ENCODE measurements around the genes ZNF732, ZNF141, CPLX1 and IDUA.

DNA sequence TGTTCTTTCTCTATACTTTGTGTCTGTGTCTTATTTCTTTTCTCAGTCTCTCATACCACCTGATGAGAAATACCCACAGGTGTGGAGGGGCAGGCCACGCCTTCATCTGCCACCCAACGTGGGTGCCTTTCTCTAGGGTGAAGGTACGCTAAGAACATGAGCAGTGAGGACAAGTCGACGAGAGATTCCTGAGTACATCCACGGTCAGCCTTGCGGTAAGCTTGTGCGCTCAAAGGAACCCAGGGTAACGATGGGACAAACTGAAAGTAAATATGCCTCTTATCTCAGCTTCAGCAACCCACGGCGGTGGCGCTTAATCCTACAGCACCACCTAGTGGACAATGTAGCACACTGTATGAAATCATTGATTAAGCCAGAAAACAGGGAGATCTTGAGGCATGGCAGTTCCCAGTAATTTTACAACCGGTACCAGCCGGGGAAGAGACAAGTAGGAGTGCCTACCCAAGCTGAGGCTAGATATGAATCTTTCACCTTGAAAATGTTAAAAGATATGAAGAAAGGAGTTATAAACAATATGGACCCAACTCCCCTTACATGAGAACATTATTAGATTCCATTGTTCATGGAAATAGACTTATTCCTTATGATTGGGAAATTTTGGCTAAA is 63.1 kb downstream of the ZNF732 start:
- PRO-cap: no peak
- RAMPAGE, long total RNA, 2 experiments: no peak in any of the 2 experiments

DNA sequence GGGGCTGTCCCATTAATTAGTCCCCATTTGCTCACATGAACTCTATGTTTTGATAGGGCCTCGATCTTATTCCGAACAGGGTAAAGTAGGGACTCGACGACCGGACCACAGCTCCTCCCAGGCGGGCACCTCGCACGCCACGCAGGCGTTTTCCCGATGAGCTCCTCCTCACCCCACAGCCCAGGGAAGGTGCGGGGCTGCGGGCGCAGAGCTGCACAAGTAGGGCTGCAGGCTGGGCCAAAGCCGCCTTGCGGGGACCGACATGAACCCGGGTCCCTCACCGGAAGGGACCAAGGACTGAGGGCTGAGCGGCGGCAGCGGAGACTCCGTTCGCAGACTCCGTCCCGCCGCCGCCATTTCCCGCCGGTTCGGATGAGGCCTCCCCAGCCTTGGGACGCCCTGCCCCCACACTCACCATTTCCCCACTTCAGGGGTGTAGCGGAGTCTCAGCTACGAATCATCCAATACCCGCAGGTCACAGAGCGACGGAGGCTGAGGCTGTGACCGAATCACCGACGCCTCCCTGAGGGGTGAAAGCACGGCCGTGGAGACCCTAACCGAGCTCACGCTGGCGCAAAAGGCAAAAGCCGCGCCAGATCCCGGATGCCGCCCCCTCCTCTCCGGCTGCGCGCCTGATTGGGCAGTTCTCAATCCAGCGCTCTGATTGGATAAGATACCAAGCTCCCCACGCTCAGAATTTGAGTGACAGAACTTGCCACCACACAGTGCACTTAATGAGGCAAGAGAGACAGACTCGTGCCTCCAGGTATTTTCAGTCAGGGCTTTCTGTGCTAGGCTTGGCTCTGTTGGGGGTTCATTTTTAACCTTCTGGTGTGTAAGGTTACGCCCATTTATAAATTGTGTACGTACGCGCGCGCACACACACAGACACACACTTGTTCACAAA is at the start of gene ZNF732:
Gene ZNF732, minus strand, starts transcription at position 582 of the 907 bp plus-strand sequence.
- PRO-cap: no peak
- RAMPAGE, long total RNA, 2 experiments: start-site peak on the minus strand in 1 of 2 experiments, centred at position 570 of the sequence, 84 reads per replicate

DNA sequence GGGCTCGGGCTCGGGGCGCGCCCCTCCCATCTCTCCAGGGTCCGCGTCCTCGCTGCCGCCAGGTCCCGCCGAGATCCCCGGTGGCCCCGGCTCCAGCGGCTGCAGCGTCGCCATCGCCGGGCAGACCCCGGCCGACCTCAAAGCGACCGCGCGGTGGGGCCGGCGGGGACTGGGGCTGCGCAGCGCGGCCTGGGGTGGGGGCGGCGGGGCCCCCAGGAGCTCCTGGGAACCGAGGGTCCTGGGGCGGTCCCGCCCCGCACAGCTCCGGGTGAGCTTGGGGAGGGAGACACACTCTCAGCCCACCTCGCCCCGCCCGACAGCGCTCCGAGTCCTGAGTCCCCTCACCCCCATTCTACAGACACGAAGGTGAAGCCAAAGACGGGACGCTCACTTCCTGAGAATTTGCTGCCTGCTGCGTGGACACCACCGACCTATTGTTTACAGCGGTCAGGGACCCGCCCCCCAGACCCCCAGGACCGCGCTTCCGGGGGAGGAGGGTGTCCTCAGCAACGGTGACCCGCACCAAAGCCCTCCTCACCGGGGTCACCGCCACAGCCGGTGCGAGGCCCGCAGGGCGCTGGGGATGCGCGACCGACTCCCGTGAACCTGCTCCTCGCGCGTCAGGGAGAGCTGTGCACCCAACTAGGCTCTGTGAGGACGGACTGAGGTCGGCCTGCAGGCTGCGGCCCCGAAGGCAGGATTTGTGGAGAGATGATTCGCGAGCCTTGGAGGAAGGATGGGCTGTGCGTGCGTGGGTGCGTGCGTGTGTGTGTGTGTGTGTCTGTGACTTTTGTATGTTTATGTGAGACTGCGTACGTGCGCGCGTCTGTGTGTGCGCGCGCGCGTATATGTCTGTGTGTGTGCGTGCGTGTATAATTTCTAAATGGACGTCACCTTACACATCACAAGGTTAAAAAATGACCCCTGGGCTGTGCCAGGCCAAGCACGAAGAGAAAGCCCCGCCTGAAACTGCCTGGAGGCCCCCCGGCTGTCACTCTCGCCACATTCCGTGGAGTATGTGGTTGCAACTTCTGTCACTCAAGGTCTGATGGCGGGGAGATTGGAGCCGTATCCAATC is 614 bp upstream of the ZNF141 start:
- PRO-cap: bidirectional peak, plus-strand start at position 487 of the sequence, minus-strand start at position 440 of the sequence; unidirectional peak, minus-strand start at position 608 of the sequence; unidirectional peak, minus-strand start at position 664 of the sequence; unidirectional peak, minus-strand start at position 703 of the sequence; bidirectional peak, plus-strand start outside the sequence, minus-strand start at position 850 of the sequence
- RAMPAGE, long total RNA, 2 experiments: start-site peak on the minus strand in 1 of 2 experiments, centred at position 738 of the sequence, 13 reads per replicate

- PRO-cap: bidirectional peak, plus-strand start at chr4:337779, minus-strand start at chr4:337510; unidirectional peak, minus-strand start at chr4:338265
- RAMPAGE, long total RNA, 2 experiments: start-site peak on the plus strand in 2 of 2 experiments, at chr4:337807-337861 at its widest, 248 to 348 reads per replicate
These were observed at the start of gene ZNF141 for GRCh38 chr4:337739-338439. ZNF141 (plus strand) TSS chr4:337814.

DNA sequence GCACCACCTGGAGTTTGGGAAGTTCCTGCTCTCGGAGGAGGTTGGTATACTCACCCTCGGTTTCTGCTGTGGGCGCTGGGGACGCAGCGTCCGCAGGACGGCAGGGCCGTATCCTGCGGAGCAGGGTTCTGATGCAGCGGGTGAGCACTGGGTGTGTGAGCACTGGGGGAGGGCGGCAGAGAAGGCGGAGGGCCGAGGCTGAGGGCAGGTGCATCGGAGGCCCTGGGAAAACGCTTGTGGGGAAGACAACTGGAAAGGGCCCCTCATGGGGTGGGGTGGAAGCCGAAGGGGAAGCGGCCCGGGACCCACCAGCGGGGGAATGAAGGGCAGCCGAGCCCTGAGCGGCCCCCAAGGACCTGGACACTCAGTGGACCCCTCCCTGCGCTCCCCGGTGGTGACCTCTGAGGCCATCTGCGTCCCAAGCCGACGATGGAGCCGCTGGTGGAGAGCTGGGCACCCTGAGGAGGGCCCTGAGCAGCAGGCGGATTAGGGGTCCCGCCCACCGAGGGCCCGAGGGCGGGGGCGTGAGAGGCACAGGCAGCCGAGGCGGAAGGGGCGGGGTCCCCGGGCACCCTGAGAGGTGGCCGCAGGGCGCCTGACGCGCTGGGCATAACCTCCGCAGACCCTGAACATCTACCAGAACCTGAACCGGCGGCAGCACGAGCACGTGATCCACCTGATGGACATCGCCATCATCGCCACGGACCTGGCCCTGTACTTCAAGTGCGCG is 10.8 kb downstream of the ATP5ME start:
- PRO-cap: no peak
- RAMPAGE, long total RNA, 2 experiments: start-site peak on the plus strand in 1 of 2 experiments, centred at position 558 of the sequence, 26 reads per replicate; start-site peak on the minus strand in 2 of 2 experiments, centred at positions 496 to 497 of the sequence, 8 to 10 reads per replicate

DNA sequence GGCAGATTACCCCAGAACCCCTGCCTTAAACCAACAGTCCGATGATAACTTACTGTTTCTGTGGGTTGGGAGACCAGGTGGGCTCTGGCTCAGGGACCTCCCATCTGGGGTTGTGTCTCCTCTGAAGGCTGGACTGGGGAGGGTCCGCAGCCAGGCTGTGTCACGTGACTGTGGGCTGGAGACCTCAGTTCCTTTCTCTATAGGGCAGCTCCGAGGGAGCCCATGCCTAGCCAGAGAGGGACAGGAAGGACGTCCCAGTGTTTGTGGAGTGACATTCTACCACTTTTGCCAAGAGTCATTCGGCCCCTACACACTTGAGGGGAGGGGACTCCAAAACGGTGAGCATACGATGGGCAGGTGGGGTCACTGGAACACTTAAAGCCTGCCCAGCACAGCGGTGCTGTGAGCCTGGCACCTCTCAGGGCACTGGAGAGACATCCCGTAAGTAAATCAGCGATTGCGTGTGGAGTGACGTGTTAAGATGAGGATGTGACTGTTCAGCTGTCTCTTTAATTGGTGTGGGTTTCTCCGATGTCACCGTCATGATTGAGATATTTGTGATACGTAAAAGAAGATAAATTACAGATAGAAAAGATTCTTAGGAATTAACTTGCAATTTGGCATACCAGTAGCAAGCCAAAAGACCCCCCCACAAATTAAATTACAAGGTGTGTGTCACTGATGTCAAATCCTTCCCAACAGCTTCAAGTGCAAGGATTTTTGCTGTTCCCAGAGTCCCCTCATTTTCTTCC is 4.6 kb downstream of the PCGF3 start:
- PRO-cap: no peak
- RAMPAGE, long total RNA, 2 experiments: no peak in any of the 2 experiments

DNA sequence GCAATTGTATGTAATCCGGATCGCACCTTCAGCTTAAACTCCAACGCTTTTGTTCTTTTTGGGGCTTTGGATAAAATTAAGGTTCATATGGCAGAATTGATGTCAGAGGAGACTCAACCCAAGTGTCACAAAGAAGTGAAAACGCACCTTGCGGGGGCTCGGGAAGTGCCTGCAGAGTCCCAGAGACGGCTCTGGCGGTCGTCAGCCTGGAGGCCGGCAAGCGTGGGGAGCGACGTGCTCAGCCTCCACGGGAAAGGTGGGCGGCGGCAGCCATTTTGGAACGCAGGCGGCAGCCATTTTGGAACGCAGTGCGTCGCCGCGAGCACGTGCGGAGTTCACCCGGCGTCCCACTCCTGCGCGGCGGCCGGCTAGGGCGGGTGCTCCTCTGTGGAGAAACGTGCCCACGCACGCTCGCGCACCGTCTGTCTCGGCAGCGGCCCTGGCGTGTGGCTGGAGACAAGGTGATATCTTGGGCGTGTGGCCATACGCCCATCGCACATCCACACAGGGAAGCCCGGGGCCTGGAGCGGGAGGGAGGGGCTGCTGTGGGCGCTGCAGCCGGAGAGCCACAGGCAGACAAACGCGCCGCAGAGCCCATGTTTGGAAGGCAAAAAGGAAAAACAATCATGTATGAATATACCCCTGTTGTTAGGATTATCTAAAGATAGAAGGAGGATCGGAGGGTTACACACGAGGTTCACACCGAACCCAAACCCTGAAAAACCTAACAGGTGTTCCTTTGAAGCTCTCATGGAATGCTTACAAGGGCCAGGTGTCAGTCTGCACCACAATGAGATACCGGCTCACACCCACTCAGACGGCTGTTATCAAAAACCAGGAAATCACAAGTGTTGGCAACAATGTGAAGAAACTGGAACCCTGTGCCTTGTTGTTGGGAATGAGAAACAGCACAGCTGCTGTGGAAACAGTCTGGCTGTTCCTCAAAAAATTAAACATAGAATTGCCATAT is 21.0 kb downstream of the CPLX1 start:
- PRO-cap: no peak
- RAMPAGE, long total RNA, 2 experiments: start-site peak on the minus strand in 1 of 2 experiments, centred at position 250 of the sequence, 9 reads per replicate

DNA sequence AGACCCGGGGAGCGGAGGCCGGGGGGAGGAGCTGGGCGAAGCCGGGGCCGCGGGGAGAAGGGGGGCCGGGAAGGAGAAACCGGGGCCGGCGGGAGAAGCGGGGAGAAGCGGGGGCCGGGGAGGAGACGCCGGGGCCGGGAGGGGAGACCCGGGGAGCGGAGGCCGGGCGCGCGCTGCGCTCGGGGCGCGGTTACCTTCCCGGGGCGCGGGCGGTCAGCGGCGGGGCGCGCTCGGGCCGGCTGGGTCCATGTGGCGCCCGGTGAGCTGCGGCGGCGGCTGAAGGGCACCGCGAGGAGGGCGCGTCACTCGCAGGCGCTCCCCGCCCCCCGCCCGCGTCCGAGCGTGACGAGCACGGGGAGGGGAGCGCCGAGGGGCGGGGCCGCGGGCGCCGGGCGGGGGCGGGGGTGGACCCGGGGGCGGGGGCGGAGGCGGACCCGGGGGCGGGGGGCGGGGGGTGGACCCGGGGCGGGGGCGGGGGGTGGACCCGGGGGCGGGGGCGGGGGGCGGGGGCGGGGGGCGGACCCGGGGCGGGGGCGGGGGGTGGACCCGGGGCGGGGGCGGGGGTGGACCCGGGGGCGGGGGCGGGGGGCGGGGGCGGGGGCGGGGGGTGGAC is at the start of gene CPLX1:
Gene CPLX1, minus strand, starts transcription at position 278 of the 613 bp plus-strand sequence.
- PRO-cap: no peak
- RAMPAGE, long total RNA, 2 experiments: no peak in any of the 2 experiments

GRCh38 chr4:889406-889675 is 42.8 kb downstream of the GAK start:
- PRO-cap: no peak
- RAMPAGE, long total RNA, 2 experiments: no peak in any of the 2 experiments

- PRO-cap: no peak
- RAMPAGE, long total RNA, 2 experiments: no peak in any of the 2 experiments
These were observed 16.5 kb downstream of the GAK start for GRCh38 chr4:915641-916013.

GRCh38 chr4:968853-969261 is 4.5 kb downstream of the DGKQ start:
- PRO-cap: no peak
- RAMPAGE, long total RNA, 2 experiments: no peak in any of the 2 experiments

GRCh38 chr4:985052-985555 is 1.7 kb upstream of the IDUA start:
- PRO-cap: bidirectional peak, plus-strand start at chr4:985362, minus-strand start at chr4:985261
- RAMPAGE, long total RNA, 2 experiments: no peak in any of the 2 experiments

- PRO-cap: bidirectional peak, plus-strand start at chr4:987044, minus-strand start at chr4:986908; unidirectional peak, minus-strand start at chr4:987315
- RAMPAGE, long total RNA, 2 experiments: no peak in any of the 2 experiments
These were observed at the start of gene IDUA for GRCh38 chr4:986829-987875. IDUA (plus strand) TSS chr4:987044.

DNA sequence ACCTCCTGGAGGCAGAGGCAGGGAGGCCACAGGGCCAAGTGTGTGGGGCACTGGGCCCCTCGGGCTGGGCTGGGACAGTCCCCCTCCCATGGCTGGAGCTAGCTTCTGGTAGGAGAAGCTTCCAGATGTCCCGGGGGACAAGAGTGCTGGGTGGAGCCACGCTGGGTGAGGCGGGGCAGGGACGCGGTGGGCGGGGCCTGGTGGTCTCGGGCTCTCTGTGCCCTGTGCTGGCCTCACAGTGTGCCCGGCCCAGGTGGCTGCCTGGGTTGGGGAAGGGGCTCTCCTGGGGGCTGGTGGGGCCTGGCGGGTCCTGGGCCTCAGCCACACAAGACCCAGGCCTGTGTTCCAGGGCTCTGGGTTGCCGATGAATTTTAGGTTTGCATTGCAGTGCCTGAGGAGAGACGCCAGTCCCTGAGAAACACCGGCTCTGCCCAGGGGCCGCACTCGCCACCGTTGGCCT is 18.8 kb downstream of the FGFRL1 start:
- PRO-cap: no peak
- RAMPAGE, long total RNA, 2 experiments: no peak in any of the 2 experiments

DNA sequence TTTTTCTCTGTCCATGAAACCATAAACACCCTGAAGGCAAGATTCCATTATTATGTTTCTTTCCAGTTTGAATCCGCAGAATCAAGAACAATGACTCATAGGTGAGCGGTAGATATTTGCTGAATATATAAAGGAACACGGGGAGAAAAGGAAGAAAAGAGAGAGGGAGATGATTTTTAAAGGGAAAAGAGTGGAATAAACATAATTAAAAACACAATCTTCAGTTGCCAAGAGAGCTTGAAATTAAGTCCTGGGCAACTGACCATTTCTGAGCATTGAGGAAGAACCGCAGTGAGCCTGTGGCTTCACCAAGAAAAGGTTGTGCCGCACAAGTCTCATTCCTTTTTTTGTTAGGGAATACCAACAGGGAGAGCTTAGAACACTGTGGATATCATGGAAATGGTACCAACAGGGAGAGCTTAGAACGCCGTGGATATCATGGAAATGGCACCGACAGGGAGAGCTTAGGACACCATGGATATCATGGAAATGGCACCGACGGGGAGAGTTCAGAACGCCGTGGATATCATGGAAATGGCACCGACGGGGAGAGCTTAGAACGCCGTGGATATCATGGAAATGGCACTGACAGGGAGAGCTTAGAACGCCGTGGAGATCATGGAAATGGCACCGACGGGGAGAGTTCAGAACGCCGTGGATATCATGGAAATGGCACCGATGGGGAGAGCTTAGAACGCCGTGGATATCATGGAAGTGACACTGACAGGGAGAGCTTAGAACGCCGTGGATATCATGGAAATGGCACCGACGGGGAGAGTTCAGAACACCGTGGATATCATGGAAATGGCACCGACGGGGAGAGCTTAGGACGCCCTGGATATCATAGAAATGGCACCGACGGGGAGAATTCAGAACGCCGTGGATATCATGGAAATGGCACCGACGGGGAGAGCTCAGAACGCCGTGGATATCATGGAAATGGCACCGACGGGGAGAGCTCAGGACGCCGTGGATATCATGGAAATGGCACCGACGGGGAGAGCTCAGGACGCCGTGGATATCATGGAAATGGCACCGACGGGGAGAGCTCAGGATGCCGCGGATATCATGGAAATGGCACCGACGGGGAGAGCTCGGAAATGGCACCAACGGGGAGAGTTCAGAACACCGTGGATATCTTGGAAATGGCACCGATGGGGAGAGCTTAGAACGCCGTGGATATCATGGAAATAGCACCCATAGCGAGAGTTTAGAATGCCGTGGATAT is 28.3 kb downstream of the SPON2 start:
- PRO-cap: no peak
- RAMPAGE, long total RNA, 2 experiments: no peak in any of the 2 experiments

DNA sequence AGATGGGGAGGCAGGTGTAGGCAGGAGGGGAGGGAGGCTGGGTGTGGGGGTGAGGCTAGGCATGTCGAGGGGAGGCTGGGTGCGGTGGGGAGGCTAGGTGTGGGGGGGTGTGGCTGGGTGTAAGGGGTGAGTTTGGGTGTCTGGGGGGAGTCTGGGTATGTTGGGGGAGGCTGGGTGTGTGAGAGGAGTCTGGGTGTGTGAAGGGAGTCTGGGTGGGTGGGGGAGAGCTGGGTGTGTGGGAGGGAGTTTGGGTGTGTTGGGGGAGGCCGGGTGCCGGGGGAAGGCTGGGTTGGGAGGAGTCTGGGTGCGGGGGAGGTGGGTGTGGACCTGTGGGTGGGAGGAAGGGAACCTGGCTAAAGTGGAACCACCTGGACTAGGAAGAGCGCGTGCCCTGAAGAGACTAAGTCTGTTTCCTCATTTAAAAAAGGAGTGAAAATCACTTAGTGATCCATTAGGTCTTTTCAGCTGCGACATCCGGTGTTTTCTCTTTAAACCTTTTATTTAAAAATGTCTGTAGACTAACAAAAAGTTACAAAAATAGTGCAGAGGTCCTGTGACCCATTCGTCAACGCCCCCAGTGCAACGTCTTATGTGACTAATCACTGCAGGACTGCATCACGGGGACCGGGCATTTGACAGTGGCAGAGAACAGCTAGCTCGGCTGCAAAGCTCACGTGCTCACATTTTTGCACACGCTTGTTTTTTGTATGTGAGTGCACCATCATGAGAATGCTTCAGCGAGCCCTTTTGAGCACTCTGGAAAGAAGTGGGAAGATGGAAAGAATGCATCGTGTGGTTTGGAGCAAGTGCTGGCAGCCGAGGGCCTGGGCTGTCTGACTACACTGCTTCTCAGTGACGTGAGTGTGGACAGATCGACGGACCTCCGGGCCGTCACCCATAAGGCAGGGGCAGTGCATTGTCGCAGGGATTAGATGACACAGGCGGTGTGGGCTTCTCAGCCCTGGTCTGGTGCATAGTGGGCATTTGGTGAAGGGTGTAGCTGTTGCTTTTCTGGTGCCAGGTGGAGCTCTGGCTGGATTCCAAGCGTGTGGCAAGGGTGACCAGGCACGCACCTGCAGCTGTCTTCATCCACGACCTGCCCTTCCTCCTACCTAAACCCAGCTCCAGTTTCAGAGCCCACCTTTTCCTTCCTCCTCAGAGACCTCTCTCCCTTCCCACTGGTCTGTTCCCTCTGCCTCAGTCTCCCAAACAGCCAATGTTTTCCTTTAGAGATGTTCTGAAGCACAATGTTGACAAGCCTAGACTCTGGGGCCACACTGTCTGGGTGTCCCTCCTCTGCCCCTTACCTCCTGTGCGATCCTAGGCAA is 17.9 kb downstream of the SPON2 start:
- PRO-cap: no peak
- RAMPAGE, long total RNA, 2 experiments: no peak in any of the 2 experiments

DNA sequence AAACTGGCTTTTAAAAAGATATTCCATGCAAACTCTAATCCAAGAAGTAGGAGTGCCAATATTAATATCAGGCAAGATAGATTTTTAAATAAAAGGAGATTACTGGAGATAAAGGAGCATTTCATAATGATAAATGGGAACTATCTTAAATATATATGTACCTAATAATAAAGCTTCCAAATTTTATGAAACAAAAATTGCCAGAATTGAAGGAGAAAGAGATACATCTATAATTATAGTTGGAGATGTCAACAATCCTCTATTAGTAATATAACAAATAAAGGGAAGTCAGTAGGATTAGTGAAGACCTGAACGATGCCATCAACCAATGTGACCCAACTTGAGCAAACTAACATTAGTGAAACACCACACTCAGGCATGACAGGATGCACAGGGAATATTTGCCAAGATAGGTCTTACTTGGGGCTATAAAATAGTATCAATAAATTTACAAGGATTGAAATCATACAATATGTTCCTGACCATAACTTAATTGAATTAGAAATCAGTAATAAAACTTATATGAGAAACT is 12.1 kb downstream of the SPON2 start:
- PRO-cap: no peak
- RAMPAGE, long total RNA, 2 experiments: no peak in any of the 2 experiments

DNA sequence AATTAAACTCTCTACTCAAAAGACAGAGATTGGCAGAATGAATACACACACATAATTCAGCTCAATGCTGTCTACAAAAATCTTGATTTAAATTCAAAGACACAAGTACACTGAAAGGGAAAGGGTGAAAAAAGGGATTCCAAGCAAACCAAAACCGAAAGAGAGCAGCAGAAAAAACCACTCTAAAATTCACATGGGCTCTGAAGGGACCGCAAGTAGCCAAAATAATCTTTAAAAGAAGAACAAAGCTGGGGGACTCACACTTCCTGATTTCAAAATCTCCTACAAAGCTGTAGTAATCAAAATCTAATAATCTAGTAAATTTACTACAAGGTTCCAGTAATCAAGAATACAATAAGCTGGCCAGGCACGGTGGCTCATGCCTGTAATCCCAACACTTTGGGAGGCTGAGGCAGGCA is 11.9 kb upstream of the SPON2 start:
- PRO-cap: no peak
- RAMPAGE, long total RNA, 2 experiments: no peak in any of the 2 experiments

DNA sequence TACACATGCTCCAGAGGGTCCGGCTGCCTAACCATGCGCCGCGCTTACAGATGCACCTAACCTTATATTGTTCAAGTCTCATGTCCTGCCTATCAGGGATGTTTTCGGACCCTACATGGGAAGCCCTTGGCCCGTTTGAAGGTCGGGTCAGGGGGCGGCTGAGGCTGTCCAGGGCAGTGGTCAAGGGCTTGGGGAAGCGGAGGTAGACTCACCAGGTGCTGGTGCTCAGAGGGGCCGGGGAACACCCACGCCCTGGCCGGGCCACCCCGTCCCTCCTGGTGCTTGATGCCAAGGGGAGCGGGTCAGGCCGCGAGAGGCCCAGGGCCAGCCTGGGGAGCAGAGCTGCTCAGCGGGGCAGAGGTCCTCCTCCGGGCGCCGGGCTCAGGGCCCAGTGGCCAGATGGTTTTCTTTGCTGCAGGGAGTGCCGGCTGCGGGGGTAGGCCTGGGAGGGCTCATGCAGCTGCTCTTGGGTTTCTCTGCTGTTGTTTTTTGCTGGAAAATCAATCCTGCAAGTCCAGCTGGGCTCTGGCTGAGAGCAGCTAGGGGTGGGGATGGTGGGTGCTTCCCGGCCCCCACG is 35.4 kb upstream of the SPON2 start:
- PRO-cap: no peak
- RAMPAGE, long total RNA, 2 experiments: no peak in any of the 2 experiments

- PRO-cap: no peak
- RAMPAGE, long total RNA, 2 experiments: no peak in any of the 2 experiments
These were observed 32.9 kb downstream of the CTBP1 start for GRCh38 chr4:1215915-1216459.

All from prostate gland (tissue), 2 donors.